ENCODE measurements around the gene MT1F.

- PRO-cap, result bidirectional peak, plus-strand start at chr16:56657715, minus-strand start at chr16:56657540
- RAMPAGE, long total RNA, 3 experiments, result start-site peak on the plus strand in 3 of 3 experiments, at chr16:56657692-56658024 at its widest, 16 to 266 reads per replicate
Observed at GRCh38 chr16:56657326-56658136, at the start of gene MT1F. TSS of gene MT1F (plus strand) at chr16:56657959.

- PRO-cap, result no peak
- RAMPAGE, long total RNA, 3 experiments, result no peak in any of the 3 experiments
Observed at GRCh38 chr16:56670025-56670544, 471 bp downstream of the MT1H start.

GRCh38 chr16:56684197-56684930, 2.1 kb downstream of the MT1X start:
- PRO-cap, result no peak
- RAMPAGE, long total RNA, 3 experiments, result no peak in any of the 3 experiments

DNA sequence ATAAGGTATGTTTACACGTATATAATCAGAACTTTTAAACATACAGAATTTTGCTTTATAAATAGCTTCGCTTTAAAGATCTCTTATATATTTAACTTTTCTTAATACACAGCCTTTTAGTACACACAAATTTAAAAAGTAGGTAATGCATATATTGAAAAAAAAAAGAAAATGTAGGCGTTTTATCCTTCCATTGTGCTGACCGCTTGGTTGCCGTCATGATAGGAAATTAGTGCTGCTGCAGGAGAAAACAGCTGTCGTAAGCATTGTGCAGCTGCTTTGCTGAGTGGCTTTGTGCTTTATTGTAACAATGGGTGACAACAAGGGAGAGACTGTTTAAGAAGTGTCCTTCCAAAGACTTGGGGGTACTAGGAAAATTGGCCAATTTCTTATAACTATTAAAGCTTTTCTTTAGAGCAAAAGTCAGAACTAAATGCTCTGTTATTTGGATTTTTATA, 5.0 kb downstream of the HERPUD1 start:
- PRO-cap, result no peak
- RAMPAGE, long total RNA, 3 experiments, result no peak in any of the 3 experiments

- PRO-cap, result unidirectional peak, plus-strand start at chr16:56988544
- RAMPAGE, long total RNA, 3 experiments, result no peak in any of the 3 experiments
Observed at GRCh38 chr16:56988187-56988700, 1.1 kb upstream of the NLRC5 start.

GRCh38 chr16:57009585-57009993, 20.2 kb downstream of the NLRC5 start:
- PRO-cap, result no peak
- RAMPAGE, long total RNA, 3 experiments, result no peak in any of the 3 experiments

- PRO-cap, result no peak
- RAMPAGE, long total RNA, 3 experiments, result no peak in any of the 3 experiments
Observed at GRCh38 chr16:57050191-57050602, 42.2 kb upstream of the CPNE2 start.

GRCh38 chr16:57053027-57053547, 39.3 kb upstream of the CPNE2 start:
- PRO-cap, result no peak
- RAMPAGE, long total RNA, 3 experiments, result no peak in any of the 3 experiments

GRCh38 chr16:57125457-57126074, 33.2 kb downstream of the CPNE2 start:
- PRO-cap, result no peak
- RAMPAGE, long total RNA, 3 experiments, result start-site peak on the plus strand in 1 of 3 experiments, at chr16:57125868-57125949 at its widest, 10 reads per replicate

DNA sequence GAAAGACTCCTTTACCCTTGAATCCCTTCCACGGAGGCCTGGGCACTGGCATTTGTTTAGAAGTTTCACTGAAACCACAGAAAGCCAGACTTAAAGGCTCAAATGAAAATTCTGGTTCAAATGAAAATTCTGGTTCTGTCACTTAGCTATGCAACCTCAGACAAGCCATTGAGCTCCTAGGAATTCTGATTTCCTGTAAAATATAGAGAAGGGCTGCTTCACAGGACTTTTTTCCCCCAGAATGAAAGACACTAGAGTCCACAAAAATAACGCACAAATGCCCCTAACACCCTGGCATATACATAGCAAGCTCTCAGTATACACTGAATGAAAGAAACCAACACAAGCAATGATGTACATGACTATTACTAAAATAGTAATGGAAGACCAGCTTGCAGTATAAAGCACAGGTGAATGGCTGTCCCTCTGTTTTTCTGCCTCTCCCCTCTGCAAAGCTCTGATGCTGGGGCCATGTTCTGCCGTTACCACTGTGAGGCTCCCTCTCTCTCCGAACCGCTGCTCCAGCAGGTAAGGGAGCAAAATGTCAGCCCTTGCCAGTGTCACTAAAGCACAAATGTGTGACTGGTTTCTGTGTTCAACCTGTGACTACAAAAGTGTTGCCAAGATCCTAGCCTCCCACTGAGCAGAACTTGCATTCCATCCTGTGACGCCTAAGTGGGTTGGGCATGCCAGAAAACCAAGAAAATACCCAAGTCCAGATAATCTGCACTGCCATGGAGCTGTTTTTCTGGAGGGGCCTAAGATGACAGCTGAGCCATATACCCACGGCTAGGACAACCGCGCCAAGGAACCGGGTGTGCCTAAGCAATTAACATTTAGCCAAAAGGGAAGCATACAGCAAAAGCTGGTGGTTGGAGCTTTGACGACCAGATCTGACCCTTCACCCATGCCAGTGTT, 35.3 kb downstream of the PSME3IP1 start:
- PRO-cap, result no peak
- RAMPAGE, long total RNA, 3 experiments, result no peak in any of the 3 experiments

- PRO-cap, result bidirectional peak, plus-strand start at chr16:57187301, minus-strand start at chr16:57187226
- RAMPAGE, long total RNA, 3 experiments, result no peak in any of the 3 experiments
Observed at GRCh38 chr16:57187093-57187865, 1.1 kb downstream of the RSPRY1 start.

DNA sequence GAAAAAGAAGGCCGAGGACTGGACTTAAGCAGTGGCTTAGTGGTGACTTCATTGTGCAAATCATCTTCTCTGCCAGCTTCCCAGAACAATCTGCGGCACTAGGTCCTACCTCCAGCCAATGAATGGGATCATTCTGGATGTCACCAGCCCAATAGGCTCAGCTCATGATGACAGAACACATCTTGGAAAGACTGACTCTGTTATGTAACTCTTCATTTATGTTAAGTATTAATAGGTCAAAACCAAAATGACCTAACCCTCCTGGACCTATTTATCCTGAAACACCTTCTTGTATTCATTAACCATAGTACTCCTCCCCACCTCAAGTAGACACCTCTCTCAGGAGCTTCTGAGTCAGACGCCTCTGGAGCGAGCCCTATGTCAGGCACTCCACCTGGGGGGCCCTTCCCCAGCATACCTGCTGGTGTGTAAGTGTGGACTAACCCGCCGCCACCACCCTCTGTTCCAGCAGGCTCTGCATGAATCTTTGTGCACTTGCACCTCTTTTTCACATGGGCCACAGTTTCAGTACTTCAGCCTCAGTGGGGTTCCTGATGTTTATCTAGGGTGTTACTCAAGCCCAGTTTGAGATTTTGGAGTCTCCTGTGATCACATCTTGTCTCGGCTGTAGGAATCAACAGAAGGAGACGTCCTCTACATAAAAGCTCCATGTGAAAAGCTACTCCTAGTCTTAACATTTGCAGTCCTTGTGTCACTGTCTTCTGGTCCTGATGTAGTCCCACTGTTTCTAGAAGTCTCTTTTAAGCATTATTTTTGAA, 7.3 kb downstream of the ARL2BP start:
- PRO-cap, result no peak
- RAMPAGE, long total RNA, 3 experiments, result no peak in any of the 3 experiments

- PRO-cap, result no peak
- RAMPAGE, long total RNA, 3 experiments, result no peak in any of the 3 experiments
Observed at GRCh38 chr16:57266499-57267334, 17.8 kb downstream of the PLLP start.

DNA sequence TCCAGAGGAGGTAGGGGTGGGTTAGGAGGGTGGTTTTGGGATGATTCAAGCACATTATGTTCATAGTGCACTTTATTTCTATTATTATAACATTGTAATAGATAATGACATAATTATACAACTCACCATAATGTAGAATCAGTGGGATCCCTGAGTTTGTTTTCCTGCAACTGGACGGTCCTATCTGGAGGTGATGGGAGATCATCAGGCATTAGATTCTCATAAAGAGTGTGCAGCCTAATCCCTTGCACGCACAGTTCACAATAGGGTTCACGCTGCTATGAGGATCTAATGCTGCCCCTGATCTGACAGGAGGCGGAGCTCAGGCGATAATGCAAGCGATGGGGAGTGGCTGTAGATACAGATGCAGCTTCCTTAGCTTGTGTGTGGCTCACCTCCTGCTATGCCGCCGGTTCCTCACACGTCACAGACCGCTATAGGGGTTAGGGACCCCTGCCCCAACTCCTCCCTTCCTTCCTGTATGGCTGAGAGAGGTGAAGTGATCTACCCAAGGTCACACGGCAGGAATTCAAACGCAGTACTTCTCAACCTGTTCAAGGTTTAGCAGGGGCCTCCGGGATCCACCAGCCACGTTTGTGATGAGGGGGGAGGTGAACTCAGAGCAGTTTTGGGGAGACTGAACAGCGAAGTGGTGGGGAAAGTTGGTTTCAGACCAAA, 13.3 kb upstream of the PLLP start:
- PRO-cap, result no peak
- RAMPAGE, long total RNA, 3 experiments, result no peak in any of the 3 experiments

DNA sequence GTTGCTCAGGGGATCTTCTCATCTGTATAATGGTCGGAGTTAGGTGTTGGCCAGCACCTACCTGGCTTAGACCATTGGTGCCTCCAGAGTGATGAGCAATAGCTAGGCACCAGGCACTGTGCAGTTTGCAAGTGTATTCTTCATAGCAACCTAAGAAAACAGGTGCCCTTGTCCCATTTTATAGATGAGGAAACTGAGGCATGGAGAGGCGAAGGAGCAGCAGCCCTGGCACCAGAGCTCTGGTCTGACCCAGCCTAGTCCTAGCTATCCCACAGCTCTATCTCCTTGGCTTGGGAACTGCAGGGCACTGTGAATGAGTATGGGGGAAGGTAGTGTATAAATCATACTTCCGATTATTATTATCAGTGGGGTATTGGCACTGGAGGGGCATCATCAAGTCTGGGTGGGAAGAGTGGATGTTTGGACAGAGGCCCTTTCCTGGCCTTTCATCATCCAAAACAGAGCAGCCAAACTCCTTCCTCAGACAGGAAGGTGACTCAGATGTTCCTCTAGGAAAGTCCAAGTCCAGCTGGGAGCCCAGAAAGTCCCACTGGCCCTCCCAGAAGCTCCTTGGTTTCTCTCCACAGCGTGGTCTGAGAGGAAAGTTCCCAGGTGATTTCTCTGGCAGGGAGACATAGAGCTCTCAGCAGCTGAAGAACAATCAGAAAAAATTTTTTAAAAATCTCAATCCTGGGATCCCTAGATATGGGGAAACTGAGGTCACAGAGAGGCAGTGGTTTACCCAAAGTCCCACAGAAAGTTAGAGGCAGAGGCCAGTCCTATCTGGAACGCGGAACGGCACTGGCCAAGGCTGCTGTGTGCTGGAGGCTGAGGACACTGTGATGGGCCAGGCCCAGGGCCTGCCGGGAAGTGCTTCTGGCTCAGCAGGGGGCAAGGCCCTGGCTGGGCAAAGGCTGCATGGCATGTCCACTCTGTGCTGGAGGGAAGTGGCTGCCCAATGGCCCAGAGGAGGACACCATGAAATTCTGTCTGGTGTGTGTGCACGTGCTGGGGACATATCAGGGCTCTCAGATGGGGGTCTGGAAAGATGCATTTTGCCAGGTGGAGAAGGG, 32.2 kb upstream of the PLLP start:
- PRO-cap, result bidirectional peak, plus-strand start at position 539 of the sequence, minus-strand start at position 445 of the sequence; unidirectional peak, minus-strand start at position 803 of the sequence
- RAMPAGE, long total RNA, 3 experiments, result no peak in any of the 3 experiments

GRCh38 chr16:57361285-57361841, 2.8 kb downstream of the CCL22 start:
- PRO-cap, result no peak
- RAMPAGE, long total RNA, 3 experiments, result no peak in any of the 3 experiments

DNA sequence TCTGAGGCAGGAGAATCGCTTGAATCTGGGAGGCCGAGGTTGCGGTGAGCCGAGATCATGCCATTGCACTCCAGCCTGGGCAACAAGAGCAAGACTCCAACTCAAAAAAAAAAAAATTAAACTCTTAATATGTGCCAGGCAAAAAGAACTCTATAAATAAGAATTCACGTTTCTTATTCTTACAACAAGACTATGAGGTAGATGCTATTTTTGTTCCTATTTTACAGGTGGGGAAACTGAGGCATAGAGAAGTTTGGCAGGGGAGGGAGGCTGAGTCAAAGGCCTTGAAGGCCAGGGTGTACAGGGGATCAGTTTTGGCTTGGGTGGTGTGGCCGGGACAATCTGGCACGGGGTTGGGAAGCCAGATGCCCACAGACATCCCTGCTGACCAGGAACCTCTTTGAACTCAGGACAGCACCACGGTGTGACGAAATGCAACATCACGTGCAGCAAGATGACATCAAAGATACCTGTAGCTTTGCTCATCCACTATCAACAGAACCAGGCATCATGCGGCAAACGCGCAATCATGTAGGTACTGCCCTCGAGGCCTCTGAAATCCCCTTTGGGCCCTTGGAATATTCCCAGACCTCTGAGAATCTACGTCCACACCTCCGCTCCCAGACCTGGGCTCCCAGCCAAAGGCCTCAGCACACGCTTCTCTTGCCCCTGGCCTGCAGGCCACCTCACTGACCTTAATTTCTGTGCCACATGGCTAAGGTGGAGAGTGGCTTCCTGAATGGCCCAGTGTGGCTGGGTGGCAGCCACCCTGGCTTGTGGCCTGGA, 7.1 kb downstream of the CX3CL1 start:
- PRO-cap, result no peak
- RAMPAGE, long total RNA, 3 experiments, result no peak in any of the 3 experiments

DNA sequence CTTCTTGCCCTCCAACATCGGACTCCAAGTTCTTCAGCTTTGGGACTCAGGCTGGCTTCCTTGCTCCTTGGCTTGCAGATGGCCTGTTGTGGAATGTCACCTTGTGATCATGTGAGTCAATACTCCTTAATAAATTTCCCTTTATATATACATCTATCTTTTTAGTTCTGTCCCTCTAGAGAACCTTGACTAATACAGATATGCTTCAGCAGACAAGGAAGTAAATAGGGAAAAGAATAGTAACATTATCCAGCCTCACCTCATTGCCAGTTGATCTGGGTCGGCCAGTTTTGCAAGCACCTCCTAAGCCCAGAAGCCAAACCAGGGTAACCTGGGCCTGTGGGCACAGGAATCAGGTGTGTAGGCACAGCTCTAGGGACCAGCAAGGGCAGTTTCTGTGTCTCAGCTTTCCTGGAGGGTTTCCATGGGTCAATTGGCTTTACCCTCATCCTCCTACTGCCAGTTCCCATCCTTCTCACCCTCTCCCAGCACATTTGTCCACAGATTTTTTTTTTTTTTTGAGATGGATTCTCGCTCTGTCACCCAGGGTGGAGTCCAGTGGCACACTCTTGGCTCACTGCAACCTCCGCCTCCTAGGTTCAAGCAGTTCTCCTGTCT, 11.8 kb upstream of the CCL17 start:
- PRO-cap, result no peak
- RAMPAGE, long total RNA, 3 experiments, result no peak in any of the 3 experiments

GRCh38 chr16:57433786-57434573, 13.2 kb downstream of the CIAPIN1 start:
- PRO-cap, result no peak
- RAMPAGE, long total RNA, 3 experiments, result no peak in any of the 3 experiments

DNA sequence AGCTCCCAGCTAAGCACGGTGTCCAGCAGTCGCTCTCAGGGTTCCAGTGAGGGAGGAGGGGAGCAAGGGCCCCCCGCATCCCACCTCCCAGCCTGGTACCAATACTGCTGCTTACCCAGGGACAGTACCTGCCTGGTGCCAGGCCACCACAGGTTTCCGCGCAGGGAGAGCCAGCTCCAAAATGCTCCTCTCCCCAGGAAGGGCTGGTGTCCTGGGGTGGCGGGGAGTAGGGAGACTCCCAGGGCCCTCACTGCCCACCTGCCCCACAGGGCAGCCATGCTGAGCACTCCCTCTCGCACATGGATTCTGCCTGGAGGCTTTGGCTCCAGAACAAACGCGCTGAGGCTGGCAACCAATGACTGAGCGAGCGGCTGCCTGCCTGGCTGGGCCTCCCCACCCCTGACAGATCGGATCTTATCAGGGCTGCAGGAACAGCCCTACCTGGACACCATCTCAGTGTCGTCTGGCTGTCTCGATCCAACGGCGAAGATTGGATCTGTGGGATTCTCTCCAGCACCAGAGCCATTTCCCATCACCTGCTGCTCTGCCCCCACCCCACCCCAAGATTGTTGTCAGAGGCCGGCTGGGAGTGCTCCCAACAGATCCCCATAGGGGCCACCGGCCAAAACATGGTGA, 2.3 kb downstream of the DOK4 start:
- PRO-cap, result no peak
- RAMPAGE, long total RNA, 3 experiments, result no peak in any of the 3 experiments

All from subcutaneous adipose tissue (tissue), 3 donors.